ENCODE measurements around the gene RAPGEF4.

DNA sequence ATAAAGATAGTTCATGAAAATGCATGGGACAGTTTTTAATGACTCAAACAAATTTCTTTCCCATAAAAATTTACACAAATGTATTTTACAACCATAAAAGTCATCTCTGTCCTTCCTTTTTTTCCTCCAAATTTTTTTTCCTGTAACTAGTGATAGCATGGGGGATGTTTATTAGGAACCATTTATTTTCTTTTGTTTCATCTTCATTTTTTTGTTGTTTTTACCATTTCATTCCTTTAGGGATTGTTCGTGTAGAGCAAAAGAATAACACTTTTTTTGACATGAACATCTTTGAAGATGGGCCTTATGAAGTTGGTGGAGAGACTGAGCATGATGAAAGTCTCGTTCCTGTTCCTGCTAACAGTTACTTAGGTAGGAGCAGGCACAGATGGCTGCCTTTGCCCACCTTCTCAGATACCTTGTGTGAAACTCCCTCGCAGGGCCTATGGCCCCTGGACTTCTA, 43.4 kb downstream of the ITGA6 start:
- PRO-cap, 5 experiments, result no peak in any of the 5 experiments
- RAMPAGE, long total RNA, 2 experiments, result no peak in any of the 2 experiments
- RRBS, result no CpG with 5 or more reads among the region's 3 CpGs

GRCh38 chr2:172473959-172474449, 46.6 kb downstream of the ITGA6 start:
- PRO-cap, 5 experiments, result no peak in any of the 5 experiments
- RAMPAGE, long total RNA, 2 experiments, result no peak in any of the 2 experiments
- RRBS, result no CpG with 5 or more reads among the region's 7 CpGs

DNA sequence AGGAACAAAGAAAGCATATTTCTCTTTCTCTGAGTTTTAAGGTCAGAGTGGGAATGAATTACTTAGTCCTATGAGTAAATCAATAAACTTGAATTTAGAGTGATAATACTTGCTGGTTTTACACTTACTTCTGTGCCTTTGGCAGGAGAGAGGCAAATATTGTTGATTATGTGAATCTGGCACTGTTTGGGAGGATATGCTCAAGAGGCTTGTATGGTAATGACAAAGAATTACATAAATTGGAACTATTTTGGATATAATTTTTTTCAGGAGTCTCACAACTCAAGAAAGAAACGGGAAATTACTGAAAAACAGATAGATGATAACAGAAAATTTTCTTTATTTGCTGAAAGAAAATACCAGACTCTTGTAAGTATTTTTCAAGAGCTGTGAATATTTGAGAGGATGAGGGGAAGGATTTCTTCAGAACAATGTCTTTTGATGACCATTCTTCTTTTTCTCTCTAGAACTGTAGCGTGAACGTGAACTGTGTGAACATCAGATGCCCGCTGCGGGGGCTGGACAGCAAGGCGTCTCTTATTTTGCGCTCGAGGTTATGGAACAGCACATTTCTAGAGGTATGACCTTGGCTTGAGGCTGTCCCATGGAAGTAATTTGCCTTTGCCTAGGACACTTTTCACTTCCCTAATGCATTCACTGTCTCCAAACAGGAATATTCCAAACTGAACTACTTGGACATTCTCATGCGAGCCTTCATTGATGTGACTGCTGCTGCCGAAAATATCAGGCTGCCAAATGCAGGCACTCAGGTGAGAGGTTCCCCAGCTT, 63.6 kb downstream of the ITGA6 start:
- PRO-cap, 5 experiments, result no peak in any of the 5 experiments
- RAMPAGE, long total RNA, 2 experiments, result no peak in any of the 2 experiments
- RRBS, result no CpG with 5 or more reads among the region's 10 CpGs

DNA sequence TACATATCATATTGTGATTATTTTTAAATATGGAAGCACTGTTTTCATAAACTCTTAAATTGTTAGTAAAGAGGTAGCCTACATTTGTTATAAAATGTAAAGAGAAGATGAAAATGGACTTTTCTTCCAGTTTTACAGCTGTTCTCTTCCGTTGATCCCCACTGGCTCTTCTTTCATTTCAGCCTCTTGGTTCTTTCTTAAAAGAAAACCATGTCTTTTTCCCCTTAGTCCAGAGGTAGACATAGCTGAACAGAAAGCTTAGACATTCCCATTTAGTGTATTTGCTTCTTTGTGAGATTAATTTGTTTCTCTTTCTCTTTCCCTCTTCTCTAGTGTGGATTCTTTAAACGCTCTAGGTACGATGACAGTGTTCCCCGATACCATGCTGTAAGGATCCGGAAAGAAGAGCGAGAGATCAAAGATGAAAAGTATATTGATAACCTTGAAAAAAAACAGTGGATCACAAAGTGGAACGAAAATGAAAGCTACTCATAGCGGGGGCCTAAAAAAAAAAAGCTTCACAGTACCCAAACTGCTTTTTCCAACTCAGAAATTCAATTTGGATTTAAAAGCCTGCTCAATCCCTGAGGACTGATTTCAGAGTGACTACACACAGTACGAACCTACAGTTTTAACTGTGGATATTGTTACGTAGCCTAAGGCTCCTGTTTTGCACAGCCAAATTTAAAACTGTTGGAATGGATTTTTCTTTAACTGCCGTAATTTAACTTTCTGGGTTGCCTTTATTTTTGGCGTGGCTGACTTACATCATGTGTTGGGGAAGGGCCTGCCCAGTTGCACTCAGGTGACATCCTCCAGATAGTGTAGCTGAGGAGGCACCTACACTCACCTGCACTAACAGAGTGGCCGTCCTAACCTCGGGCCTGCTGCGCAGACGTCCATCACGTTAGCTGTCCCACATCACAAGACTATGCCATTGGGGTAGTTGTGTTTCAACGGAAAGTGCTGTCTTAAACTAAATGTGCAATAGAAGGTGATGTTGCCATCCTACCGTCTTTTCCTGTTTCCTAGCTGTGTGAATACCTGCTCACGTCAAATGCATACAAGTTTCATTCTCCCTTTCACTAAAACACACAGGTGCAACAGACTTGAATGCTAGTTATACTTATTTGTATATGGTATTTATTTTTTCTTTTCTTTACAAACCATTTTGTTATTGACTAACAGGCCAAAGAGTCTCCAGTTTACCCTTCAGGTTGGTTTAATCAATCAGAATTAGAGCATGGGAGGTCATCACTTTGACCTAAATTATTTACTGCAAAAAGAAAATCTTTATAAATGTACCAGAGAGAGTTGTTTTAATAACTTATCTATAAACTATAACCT, 51.7 kb upstream of the PDK1 start:
- PRO-cap, 5 experiments, result no peak in any of the 5 experiments
- RAMPAGE, long total RNA, 2 experiments, result no peak in any of the 2 experiments
- RRBS, result no CpG with 5 or more reads among the region's 20 CpGs

- PRO-cap, 5 experiments, result no peak in any of the 5 experiments
- RAMPAGE, long total RNA, 2 experiments, result no peak in any of the 2 experiments
- RRBS, result no CpG with 5 or more reads among the region's 9 CpGs
Observed at GRCh38 chr2:172510128-172510660, 45.7 kb upstream of the PDK1 start.

DNA sequence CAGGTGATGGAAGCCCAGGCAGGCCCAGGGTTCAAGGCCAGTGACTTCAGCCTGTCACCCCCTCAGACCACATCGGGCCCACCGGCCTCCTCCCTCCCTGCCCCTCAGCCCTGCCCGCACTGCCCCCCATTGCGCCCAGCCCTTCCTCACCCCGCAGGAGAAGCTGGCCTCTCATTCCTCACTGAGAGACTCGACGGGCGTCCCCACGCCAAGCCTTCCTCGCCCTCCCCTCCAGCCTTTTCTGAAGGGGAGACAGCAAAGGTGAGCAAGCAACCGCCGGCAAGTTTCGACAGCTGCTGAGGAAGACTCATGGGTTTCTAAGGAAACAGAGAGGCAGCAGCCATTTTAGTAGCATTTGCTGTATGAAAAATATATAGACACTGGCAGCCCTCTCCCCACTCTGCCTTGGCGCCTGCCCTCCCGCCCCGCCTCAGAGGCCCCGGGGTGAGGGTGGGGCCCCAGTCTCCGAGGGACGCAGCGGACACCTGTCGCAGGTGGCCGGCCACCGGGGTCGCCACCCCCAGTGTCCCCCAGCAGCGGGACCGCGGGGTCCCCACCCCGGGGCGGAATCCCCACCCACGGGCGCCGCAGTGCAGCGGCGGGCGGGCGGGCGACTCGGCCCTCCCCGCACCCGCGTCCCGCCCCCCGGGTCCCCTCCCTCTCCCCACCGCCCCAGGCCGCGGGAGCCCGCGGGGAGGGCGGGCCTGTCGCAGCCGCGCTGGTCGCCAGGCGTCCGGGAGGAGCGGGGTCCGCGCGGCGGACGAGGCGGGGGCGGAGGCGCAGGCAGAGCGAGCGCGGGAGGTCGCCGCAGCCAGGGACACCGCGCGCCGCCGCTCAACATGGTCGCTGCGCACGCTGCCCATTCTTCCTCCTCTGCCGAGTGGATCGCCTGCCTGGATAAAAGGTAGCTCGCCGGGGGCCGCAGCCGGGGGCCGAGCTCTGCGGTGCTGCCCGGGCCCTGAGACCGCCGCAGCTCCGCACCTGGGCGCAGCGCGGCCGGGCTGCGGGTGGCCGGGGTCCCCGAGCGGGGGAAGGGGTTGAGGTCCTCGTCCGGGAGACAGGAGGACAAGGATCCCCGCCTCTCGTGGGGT, at the start of gene RAPGEF4:
TSS of gene RAPGEF4 (plus strand) at position 701 of the 1,091 bp plus-strand sequence.
- PRO-cap, 5 experiments, result peak in 4 of 5 experiments; most common plus-strand start position 682 of the sequence (in 2)
- RAMPAGE, long total RNA, 2 experiments, result no peak in any of the 2 experiments
- RRBS, result 2% methylated on average over 36 of the region's 101 CpGs

- PRO-cap, 5 experiments, result peak in 1 of 5 experiments; most common plus-strand start chr2:172836725 (in 1); most common minus-strand start chr2:172836429 (in 1)
- RAMPAGE, long total RNA, 2 experiments, result no peak in any of the 2 experiments
- RRBS, result no CpG with 5 or more reads among the region's 6 CpGs
Observed at GRCh38 chr2:172836274-172836920, 100.8 kb downstream of the RAPGEF4 start.

- PRO-cap, 5 experiments, result no peak in any of the 5 experiments
- RAMPAGE, long total RNA, 2 experiments, result no peak in any of the 2 experiments
- RRBS, result no CpG with 5 or more reads among the region's 5 CpGs
Observed at GRCh38 chr2:172847182-172847578, 111.5 kb downstream of the RAPGEF4 start.

DNA sequence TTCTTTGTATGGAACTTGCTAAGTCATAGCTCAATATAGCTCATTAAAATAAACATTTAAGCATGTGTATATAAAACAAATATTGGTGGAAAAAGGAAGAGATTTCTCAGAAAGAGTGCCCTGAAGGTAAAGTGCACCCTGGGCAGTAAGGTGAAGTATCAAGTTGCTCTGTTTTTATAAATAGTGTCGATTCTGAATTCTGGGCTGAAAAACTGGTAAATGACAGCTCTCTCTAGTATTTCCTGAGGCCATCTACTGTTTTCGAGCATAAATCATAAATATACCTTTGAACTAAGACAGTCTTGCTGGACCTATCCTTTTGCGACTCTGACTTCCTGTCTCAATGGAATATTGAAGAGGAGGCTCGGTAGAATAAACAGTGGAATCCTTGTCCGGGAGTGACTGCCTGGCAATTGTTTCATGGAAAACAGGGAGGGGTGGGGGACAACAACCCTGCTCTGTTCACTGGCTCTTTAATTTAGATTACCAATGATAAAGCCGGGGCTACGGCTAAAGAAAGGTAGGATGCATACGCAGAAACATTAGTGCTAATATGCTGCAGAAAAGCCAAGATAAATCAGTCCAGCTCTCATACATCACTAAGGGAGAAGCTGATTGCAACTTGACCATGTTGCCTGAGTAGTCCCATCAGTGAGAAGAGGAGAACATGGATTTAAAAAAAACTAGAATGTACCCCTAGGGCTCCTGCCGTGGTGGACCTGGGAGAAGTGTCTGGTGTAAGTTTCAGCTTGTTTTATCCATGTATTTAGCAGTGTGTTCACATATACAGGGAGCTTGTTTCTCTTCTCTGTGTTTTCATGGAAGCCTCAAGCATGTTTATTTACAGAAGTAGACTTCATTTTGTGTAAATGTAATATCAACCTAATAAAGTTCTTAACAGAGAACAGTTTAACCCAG, 124.2 kb downstream of the RAPGEF4 start:
- PRO-cap, 5 experiments, result no peak in any of the 5 experiments
- RAMPAGE, long total RNA, 2 experiments, result no peak in any of the 2 experiments
- RRBS, result 62% methylated on average over 2 of the region's 9 CpGs

- PRO-cap, 5 experiments, result no peak in any of the 5 experiments
- RAMPAGE, long total RNA, 2 experiments, result no peak in any of the 2 experiments
- RRBS, result no CpG with 5 or more reads among the region's 4 CpGs
Observed at GRCh38 chr2:172970592-172971204, 104.9 kb upstream of the MAP3K20 start.

DNA sequence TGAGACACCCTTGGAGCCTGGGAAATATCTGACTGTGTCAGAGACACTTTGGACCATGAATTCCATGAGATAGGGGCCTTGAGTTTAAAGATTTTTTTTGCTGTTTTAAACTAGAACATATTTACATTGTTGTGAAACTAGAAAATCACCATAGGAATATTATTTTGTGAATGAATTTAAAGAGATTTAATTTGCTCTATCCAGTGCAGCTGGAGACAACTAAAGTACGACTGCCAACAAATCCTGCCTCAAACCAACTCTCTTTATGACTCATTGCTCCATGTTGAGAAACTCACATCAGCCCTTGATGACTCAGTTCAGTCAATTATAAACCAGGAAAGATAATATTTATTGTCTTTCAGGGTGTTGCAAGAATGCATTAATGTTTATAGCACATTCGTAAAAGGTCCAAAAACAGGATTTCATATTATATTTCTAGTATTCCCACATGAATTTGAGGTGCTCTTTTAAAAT, 26.9 kb upstream of the MAP3K20 start:
- PRO-cap, 5 experiments, result peak in 3 of 5 experiments; most common plus-strand start position 354 of the sequence (in 3); most common minus-strand start position 260 of the sequence (in 2)
- RAMPAGE, long total RNA, 2 experiments, result no peak in any of the 2 experiments
- RRBS, result no CpG with 5 or more reads among the region's 2 CpGs

- PRO-cap, 5 experiments, result peak in 2 of 5 experiments; most common plus-strand start chr2:173060412 (in 2)
- RAMPAGE, long total RNA, 2 experiments, result no peak in any of the 2 experiments
- RRBS, result no CpG with 5 or more reads among the region's 5 CpGs
Observed at GRCh38 chr2:173059978-173060636, 15.5 kb upstream of the MAP3K20 start.

DNA sequence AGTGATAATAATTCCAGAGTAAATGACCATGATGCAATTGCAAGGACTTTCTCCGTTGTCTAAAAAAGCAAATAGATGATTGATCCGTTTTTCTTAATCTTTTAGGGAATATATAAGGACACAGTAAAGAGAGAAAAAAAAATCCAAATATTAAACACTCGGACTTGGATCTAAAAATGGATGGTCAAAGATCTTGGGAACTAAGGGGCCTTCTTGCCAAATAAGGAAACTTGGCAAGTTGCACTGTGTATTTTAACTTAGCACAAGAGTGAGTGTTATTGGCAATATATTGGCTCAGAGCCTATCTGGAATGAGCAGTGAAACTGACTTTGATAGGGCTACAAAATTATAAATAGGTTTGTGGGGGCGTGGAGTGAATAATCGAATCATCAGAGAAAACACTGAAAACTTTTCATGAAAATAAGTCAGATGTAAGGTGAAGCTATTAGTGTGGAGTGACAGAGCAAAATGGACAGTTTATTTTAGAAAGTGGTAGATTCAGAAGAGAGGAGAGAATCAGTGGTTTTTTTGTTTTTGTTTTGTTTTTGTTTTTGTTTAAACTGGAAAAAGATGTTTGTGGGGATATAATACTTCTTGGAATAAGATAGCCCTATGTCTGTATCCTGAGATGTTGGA, 2.1 kb downstream of the MAP3K20 start:
- PRO-cap, 5 experiments, result peak in 3 of 5 experiments; most common plus-strand start position 445 of the sequence (in 3); most common minus-strand start position 177 of the sequence (in 2)
- RAMPAGE, long total RNA, 2 experiments, result no peak in any of the 2 experiments
- RRBS, result no CpG with 5 or more reads among the region's 5 CpGs

GRCh38 chr2:173090968-173091836, 15.6 kb downstream of the MAP3K20 start:
- PRO-cap, 5 experiments, result no peak in any of the 5 experiments
- RAMPAGE, long total RNA, 2 experiments, result no peak in any of the 2 experiments
- RRBS, result no CpG with 5 or more reads among the region's 10 CpGs

DNA sequence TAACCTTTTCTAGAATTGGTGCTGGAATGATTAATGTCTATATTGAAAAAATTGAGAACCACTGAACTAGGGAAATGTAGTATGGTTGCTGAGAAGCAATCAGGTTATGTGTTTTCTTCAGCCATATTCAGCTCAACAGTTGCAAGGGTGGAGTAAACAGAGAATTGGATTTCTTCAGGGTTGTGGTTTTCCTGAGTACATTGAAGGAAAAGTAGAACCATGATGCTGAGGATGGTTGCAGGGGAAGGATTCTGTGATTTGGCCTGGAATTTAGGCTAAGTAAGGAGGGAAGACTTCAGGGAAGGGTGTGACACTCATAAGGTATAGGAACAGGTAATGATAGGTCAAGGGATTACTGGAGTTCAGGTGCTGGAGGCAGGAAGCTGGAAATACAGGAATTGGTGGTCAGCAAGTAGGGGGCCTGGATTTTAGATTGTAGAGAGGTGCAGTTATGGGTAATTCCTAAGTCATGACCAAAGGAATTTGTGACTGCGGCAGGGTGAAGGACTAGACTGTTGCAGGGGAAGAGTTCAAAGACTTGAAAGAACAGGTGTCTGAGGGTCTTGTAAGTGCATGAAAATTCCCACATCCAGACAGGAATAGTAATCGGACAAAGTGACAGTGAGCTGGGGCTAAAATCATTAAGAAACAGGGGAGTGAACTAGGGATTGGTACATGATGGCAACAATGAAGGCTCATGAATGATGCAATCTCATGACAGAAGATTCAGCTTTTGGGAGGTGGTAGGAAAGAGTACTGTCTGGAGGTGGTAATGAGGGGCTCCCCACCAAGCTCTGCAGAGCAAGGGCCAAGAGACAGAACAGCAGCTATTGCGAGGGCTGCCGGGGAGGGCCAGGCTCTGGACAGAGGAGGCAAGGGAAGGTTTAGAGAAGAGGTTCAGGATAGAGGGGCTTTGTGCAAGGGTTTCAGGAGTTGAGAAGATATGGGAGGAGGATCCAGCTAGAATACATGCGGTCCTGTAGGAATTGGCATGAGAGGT, 31.1 kb downstream of the MAP3K20 start:
- PRO-cap, 5 experiments, result no peak in any of the 5 experiments
- RAMPAGE, long total RNA, 2 experiments, result no peak in any of the 2 experiments
- RRBS, result no CpG with 5 or more reads among the region's 5 CpGs

- PRO-cap, 5 experiments, result no peak in any of the 5 experiments
- RAMPAGE, long total RNA, 2 experiments, result no peak in any of the 2 experiments
- RRBS, result no CpG with 5 or more reads among the region's 8 CpGs
Observed at GRCh38 chr2:173134744-173135568, 59.3 kb downstream of the MAP3K20 start.

- PRO-cap, 5 experiments, result no peak in any of the 5 experiments
- RAMPAGE, long total RNA, 2 experiments, result no peak in any of the 2 experiments
- RRBS, result no CpG with 5 or more reads among the region's 3 CpGs
Observed at GRCh38 chr2:173190664-173191415, 115.2 kb downstream of the MAP3K20 start.

DNA sequence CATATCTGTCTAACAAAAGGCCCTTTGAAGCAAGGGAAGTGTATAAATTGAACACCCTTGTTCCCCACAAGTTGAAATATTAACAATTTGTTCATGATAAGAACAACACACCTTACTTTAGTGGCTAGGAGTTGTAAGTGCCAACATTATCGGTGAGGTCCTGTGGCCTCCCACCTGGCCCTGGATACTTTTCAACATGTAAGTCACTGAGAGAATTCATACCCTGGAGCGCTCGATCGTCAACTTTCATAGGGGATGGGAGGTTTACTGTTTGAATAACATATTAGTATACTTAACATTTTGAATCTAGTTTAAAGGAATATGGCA, 116.2 kb upstream of the CDCA7 start:
- PRO-cap, 5 experiments, result no peak in any of the 5 experiments
- RAMPAGE, long total RNA, 2 experiments, result no peak in any of the 2 experiments
- RRBS, result no CpG with 5 or more reads among the region's 4 CpGs

- PRO-cap, 5 experiments, result no peak in any of the 5 experiments
- RAMPAGE, long total RNA, 2 experiments, result no peak in any of the 2 experiments
- RRBS, result no CpG with 5 or more reads among the region's 17 CpGs
Observed at GRCh38 chr2:173264370-173265227, 90.1 kb upstream of the CDCA7 start.

GRCh38 chr2:173901897-173902595, 63.1 kb downstream of the SP3 start:
- PRO-cap, 5 experiments, result no peak in any of the 5 experiments
- RAMPAGE, long total RNA, 2 experiments, result no peak in any of the 2 experiments
- RRBS, result no CpG with 5 or more reads among the region's 4 CpGs